SK-N-DZ (cell line): ENCODE measurements around a stretch of chr13.

DNA sequence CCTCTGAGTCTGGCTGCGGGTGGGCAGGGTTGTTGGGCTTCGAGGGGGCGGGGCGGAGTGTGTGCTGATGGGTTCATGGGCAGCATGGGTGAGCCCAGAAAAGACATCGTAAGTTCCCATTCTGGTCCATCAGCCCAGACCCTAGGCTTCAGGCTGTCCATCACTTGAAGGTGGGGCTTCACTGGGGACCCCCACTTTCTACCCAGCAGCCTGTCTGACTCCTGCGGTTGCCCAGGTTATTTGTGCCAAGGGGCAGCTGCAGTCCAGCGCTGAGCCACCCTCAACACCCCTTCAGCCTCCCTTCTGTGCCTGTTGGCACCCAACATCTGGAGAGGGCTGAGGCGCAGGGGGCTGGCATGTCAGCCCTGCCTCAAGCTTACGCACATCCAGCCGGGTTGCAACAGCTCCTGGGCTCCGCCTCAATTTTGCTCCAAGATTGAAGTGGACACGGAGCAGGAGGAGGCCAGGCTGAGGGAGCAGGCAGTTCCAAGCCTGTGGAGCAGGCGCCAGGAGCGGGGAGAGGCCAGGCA lies 350.5 kb upstream of the PCDH20 start:
RAMPAGE:
- cytosol, long total RNA, result no peak
- nucleus, long total RNA, result no peak

GRCh38 chr13:62864892-62865191 lies 881.7 kb upstream of the ENSG00000237378 start:
RAMPAGE:
- cytosol, long total RNA, result no peak
- nucleus, long total RNA, result no peak

RAMPAGE:
- cytosol, long total RNA, result no peak
- nucleus, long total RNA, result no peak
Observed at GRCh38 chr13:66798648-66798936, 431.5 kb downstream of the PCDH9 start.

GRCh38 chr13:71014792-71015808 lies 851.9 kb downstream of the DACH1 start:
RAMPAGE:
- cytosol, long total RNA, result no peak
- nucleus, long total RNA, result no peak

GRCh38 chr13:71488756-71489383 lies 378.1 kb downstream of the DACH1 start:
RAMPAGE:
- cytosol, long total RNA, result no peak
- nucleus, long total RNA, result no peak

DNA sequence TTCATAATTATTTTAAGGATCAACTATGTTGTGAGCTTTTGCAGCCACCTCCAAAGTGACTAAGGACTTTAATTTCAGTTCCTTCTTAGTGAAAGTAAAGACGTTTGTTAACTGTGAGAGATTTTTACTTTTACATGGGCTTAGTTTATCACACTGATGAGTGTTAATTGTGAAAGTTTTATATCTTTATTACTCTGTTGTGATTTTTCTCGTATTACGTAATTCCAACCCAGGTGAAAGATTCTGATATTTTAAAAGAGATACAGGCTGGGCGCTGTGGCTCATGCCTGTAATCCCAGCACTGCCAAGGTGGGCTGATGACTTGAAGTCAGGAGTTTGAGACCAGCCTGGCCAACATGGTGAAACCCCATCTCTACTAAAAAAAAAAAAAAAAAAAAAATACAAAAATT lies 2.8 kb downstream of the BORA start:
RAMPAGE:
- cytosol, long total RNA, result no peak
- nucleus, long total RNA, result no peak

RAMPAGE:
- cytosol, long total RNA, result no peak
- nucleus, long total RNA, result no peak
Observed at GRCh38 chr13:73061854-73063080, 3.5 kb downstream of the KLF5 start.

GRCh38 chr13:73064885-73065349 lies 6.1 kb downstream of the KLF5 start:
RAMPAGE:
- cytosol, long total RNA, result no peak
- nucleus, long total RNA, result no peak

DNA sequence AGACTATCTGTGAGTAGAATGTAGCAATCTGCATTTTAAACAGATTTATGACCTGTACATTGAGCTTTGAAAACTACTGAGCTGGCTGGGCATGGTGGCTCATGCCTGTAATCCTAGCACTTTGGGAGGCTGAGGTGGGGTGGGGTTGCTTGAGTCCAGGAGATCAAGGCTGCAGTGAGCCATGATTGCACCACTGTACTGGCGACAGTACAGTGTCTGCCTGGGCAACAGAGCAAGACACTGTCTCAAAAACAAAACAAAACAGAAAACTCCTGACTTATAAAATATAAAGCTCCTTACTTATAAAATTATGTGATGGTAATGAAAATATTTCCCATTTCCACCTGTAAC lies 235.3 kb downstream of the KLF5 start:
RAMPAGE:
- cytosol, long total RNA, result no peak
- nucleus, long total RNA, result no peak

GRCh38 chr13:73520558-73520988 lies 461.8 kb downstream of the KLF5 start:
RAMPAGE:
- cytosol, long total RNA, result no peak
- nucleus, long total RNA, result no peak

DNA sequence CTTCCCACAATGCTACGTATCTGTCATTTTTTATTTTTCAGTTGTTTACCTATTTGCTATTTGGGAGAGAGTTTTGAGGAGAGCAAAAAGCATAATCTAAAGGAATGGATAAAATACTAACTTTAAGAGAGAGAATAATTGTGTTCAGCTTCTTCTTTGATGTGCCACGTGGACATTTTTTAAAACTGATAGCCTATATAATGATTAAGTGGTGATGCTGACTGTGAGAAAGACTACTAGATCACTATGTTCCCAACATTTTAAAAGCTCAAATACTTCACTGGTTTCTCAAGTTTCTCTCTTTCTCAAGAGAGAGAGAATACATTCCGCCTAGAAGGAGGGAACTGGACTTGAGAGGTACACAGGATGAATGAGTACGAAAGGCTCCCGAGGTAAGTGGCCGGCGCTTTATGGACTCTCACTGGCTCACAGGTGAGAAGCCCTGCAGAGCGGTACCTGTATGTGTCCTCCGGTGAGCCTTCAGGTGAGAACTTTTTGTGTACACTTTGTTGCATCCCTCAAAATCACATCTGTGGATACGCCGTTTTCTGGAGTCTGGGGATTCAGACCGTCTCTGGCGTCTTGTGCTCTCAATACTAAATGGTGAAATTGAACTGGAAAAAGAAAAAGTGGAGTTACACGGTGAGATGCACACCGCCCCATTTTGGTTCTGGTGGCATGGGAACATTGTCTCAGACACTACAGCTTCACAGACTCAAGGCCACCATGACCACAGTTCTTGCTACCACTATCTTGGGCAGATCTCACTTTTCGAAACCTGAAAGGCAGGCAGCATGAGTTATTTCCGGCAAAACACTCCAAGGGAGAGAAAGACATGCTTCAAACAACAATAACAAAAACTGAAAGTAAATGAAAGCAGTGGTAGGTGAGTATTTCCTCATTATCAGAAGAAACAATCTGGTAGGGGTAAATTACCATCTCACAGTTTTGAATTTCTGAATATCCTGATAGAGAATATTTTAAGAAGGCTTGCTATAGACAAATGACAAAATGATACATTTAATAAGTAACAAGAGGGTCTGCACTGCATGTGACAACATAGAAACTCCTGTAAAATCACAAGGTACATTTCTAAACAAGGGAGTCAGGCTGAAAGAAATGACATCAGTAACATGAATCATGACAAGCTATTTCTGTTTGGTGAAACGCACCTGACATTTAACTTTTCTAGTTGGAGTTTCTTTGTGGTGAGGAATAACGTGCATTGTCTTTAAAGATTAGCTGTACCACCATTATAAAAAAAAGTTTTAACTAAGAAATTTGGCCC lies 656.6 kb downstream of the KLF5 start:
RAMPAGE:
- cytosol, long total RNA, result no peak
- nucleus, long total RNA, result no peak

GRCh38 chr13:73967751-73968427 lies 909.1 kb downstream of the KLF5 start:
RAMPAGE:
- cytosol, long total RNA, result no peak
- nucleus, long total RNA, result no peak

RAMPAGE:
- cytosol, long total RNA, result no peak
- nucleus, long total RNA, result no peak
Observed at GRCh38 chr13:73975338-73976234, 916.8 kb downstream of the KLF5 start.

DNA sequence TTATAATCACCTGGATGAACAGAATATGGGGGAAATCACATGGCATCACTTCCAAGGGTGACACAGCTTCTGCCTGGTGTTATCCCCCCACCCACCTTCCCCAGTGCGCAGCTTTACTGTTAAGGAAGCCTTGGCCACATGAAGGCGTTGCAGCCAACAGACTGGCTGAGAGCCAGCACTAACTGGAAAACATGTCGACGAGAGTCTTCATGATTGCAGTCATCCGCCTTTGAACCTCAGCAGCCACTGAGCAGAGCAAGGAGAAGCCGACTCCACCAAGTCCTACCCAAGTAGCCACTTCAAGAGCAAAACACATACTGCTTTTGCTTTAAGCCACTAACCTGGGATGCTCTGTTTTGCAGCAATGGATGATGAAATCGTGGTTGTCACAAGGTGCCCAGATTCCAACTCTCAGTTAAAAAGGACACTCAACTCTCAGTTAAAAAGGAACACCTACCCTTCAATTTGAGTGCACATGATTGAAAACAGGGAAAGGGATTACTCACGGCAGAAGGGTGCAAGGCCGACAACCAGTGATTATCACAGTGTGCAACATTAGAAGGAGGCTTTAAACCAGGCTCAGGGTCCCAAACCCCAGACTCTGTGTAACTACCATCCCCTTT lies 926.3 kb downstream of the KLF5 start:
RAMPAGE:
- cytosol, long total RNA, result no peak
- nucleus, long total RNA, result no peak

DNA sequence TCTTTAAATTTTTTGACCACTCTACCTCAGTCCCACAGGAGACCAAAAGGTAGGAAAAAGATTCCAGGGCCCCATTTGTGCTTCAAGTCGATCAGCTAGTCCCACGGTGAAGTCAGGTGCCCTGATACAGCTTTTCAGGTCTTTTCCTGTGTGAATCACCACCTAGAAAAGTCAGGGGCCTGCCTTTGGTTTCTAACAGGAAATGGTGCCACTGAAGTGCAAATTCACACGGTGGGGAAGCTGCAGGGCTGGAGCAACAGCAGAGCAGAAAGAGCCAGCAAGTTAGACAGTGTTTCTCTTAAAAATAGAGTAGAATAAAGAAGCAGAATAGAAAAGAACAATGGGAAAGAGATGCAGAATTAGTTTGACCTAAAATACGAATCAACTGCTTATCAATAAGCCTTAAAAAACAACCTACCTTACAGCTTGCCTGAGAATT lies 968.0 kb downstream of the KLF5 start:
RAMPAGE:
- cytosol, long total RNA, result no peak
- nucleus, long total RNA, result no peak

GRCh38 chr13:74061813-74062309 lies 1003.1 kb downstream of the KLF5 start:
RAMPAGE:
- cytosol, long total RNA, result no peak
- nucleus, long total RNA, result no peak

DNA sequence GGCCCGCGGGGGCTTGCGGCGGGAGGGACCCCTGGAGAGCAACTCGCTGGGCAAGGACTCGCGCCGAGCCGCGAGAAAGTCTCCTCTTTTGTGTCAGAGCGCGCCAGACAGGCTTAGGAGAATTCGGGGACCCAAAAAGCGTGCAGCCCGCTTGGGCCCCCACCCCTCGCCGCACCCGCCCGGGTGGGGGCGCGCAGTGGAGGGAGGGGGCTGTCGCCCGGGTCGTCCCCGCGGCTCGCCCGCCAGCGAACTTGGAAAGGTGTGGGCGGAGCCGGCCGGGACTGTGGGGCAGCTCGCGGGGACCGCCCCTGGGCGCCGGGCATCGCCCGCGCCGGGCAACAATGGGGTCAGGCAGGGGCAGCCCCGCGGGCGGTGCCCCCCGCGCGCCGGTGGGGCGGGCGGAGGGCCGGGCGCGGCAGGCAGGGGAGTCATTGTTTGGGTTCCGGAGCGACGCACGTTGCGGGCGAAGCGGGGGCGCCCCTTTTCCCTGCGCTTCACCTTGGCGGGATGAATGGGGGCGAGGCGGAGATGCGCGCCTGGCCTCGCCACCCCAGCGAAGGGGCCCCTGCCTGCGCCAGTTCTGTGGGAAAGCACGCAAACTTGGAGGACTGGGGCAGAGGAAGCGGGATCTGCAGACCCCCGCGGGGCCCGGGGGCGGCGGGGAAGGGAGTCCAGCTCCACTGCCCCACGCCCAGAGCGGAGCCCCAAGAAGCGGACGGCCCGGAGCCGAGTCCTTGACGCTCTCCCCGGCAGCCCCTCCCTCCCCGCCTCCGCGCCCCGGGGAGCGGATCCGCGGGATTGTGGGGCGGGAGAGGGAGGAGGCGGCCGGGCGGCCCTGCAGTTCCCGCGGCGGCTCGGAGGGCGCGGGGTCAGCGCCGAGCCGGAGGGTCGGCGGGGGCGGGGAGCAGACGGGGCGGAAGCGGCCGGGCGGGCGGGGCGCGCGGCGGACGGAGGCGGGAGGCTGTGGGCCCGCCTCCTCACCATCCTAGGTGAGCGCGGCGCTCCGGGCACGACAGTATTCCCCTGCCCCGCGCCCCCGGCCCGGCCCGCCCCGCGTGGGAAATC lies 1076.2 kb downstream of the KLF5 start:
RAMPAGE:
- cytosol, long total RNA, result no peak
- nucleus, long total RNA, result no peak

DNA sequence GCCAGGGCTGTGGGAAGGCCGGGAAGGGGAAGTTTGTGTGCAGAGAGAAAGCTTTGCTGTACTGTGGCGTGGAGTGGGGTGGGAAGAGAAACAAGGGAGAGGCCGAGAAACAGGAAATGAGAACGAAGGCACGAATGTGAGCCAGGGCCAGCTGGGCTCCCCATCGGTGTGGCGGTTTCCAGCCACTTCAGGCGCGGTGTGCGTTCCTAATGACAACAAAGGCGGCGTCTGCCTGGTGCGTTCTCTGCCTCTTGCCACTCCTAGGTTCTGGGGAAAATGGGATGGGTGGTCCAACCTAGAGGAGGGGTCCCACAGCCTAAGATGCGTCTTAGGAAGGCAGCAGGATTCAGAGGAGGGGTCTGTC lies 1076.9 kb downstream of the KLF5 start:
RAMPAGE:
- cytosol, long total RNA, result no peak
- nucleus, long total RNA, result no peak

RAMPAGE:
- cytosol, long total RNA, result no peak
- nucleus, long total RNA, result no peak
Observed at GRCh38 chr13:74287997-74289033, 1193.7 kb downstream of the TBC1D4 start.

DNA sequence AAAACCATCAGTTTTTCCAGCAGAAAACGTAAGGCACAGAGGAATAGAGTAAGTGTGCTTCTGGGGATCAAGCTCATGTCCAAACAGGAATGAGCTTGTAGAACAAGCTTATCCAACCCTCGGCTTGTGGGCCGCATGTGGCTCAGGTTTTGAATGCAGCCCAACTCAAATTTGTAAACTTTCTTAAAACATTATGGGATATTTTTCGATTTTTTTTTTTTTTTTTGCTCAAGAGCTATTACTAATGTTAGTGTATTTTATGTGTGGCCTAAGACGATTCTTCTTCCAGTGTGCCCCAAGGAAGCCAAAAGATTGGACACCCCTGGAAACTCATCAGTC lies 1039.1 kb downstream of the TBC1D4 start:
RAMPAGE:
- cytosol, long total RNA, result no peak
- nucleus, long total RNA, result no peak